Spinal cord (tissue), 3 donors: ENCODE measurements around a stretch of chr16.

- PRO-cap: no peak
- RAMPAGE, long total RNA: no peak
Observed at GRCh38 chr16:3541997-3542745, 35.0 kb downstream of the NLRC3 start.

DNA sequence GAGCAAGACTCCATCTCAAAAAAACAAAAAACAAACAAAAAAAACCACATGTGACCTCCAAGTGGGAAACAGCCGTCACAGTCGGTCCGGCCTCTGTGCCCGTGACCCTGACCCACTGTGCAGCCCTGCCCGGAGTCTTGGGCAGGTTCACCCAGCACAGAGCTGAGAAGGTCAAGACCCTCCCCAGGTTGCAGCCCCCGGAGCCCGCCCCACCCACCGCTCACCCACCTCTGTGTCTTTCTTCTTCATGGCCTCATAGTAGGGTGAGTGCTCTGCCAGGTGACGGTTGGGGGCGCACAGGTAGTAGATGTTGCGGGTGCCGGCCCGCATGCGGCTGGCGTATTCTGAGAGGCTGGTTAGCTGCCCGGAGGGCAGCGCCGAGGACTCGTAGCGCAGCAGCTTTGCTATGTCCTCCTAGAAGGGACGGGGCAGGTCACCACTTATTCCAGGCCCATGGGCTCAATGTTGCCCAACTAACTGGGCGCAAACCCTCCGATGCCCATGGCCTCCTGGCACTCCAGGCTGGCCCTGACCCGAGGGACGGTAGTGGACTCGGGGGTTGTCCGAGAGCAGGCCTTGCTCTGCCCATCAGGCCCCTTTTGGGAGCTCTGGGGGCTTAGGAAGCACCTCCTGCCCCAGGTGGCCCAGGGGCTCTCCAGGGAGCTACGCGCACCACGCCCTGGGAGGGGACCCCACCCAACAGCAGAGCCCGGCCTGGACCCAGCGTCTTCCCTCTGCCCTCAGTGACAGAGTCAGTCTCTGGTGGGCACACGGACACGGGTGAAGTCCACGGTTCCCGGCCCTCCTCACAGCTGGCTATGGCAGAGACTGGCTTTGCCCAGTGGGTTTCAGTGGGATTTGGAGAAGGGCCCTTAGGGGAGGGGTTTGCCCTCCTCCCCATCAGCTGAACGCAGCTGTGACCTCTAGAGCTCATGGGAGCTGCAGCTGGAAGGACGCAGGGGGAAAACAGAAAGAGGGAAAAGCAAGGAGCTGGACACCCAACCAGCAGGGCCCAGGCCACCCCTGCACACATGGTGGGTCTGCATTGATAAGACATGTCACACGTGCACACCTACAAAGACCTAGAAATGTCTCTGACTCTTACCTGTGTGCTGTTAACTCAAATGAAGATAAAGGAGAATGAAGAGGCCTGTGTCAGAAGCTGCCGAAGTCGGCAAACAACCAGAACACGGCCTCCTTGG, 10.0 kb downstream of the DNASE1 start:
- PRO-cap: no peak
- RAMPAGE, long total RNA: no peak

DNA sequence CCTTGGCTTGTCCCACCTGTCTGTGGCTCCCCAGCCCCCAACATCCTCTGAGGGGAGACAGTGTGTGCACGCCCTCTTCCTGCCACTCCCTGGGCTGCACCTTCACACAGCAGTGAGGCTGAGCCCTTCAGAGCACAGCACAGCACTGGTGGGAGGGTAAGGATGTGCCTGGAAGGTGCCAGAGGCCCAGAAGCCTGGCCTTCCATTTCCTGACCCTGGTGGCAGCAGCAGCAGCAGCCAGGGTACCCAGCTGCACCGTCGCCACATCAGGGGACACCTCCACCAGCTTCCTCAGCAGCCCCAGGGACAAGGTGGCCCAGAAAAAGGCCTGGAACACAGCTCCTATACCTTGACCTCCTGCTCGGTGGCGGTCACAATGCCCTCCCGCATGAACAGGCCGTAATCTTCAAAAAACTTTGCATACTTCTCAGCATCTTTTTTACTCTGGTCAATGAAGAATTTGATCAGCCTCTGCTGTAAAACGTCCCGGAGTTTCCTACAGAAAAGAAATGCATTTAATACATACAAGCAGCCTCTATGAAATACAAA, 11.2 kb downstream of the DNASE1 start:
- PRO-cap: no peak
- RAMPAGE, long total RNA: no peak

GRCh38 chr16:3727275-3727809, 10.0 kb upstream of the TRAP1 start:
- PRO-cap: no peak
- RAMPAGE, long total RNA: no peak

DNA sequence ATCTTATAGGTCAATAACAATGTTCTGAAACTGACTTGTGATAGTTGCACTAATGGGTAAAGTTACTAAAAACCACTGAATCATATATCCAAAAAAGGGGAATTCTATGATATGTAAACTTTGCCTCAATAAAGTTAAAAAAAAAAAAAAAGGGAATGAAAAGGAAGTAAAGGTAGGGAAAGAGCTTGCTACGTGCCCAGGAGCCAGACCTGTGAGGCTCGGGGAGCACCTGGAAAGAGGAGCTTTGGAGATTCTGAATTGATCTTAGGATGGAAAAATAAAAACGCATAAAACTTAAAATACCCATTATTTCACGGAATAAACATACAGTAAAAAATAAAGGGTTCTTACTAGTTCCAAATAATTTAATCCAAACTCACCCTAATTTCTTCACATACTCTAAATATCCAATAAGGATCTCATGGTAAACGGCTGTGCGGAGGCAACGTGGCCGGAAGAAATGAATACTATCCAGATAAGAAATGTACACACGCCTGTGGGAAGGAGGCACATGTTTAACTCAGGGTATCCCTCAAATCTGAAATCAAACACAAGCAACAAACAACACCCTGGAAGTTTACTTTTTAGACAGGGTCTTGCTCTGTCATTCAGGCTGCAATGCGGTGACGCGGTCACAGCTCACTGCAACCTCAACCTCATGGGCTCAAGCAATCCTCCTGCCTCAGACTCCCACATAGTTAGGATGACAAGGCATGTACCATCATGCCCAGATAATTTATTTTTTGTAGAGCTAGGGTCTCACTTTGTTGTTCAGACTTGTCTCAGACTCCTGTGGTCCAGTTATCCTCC, 21.1 kb upstream of the TRAP1 start:
- PRO-cap: no peak
- RAMPAGE, long total RNA: no peak

DNA sequence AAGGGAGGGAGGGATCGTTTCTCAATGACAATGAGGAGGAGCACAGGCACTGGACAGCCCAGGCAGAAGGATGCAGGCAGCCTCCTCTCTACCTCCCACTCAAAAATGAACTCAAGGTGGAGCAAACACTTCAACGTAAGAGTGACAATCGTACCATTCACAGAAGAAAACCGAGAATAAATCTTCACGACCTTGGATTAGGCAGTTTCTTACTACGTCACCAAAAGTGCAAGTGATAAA, 80.7 kb upstream of the TRAP1 start:
- PRO-cap: no peak
- RAMPAGE, long total RNA: no peak

DNA sequence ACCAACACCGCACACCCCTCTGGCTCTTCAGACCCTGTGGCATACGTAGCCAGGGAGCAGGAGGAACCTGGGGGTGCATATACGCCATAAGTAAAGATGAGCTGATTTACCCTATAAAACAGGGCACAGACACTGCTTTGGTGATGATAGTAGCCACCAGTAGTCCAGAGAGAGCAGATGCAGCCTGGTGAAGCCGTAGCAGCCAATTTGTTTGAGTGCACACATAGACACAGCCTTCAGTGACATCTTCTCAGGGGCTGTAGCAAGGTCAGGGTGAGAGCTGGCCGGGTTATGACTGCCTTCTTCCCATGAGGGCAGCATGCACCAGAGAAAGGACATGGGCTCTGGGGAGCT, 35.6 kb upstream of the CREBBP start:
- PRO-cap: no peak
- RAMPAGE, long total RNA: no peak

GRCh38 chr16:3922174-3922795, 41.8 kb upstream of the CREBBP start:
- PRO-cap: no peak
- RAMPAGE, long total RNA: no peak

DNA sequence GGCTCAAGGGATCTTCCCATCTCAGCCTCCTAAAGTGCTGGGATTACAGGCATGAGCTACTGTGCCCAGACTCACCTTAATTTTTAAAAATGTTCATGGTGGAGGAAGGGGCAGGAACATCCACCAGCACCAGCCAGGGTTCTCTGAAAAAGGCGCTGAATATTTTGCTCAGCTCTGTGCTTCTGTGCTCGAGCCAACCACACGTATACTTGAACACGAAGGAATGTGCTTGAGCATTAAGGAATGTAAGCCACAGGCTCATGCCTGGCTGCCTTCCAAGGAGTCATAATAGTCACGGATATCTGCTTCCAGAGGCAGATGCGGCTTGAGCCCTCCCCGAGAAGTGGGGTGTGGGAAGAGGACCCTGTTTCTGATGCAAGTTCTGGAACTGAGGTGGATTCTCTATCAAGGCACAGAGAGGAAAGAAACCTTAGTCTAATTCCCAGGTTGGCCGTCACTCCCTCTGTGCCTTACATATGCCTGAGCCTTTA, 65.6 kb upstream of the CREBBP start:
- PRO-cap: no peak
- RAMPAGE, long total RNA: no peak

GRCh38 chr16:3952731-3953105, 72.2 kb upstream of the CREBBP start:
- PRO-cap: no peak
- RAMPAGE, long total RNA: no peak

DNA sequence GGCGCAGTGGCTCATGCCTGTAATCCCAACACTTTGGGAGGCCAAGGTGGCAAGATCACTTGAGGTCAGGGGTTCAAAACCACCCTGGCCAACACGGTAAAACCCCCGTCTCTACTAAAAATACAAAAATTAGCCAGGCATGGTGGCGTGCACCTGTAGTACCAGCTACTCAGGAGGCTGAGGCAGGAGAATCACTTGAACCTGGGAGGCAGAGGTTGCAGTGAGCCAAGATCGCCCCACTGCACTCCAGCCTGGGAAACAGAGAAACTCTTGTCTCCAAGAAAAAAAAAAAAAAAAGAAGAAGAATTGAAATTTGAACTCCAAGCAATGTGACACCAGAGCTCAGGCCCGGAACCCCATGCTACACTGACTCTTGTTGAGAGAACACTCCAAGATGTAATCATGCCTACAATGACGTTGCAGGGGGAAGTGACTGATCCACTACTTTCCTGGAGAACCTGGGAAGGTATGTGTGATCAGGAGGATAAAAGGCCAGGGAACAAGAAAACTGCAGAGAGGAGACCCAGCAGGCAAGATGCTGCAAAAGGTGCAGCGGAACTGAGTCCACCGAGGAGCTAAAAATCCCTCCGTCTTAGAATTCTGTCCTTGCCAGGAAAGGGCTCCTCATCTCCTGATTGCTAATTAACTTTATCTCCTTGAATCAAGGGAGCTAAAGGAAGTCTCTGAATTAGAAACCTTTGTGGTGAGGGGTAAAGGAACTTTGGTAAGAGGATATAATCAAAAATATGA, 57.9 kb downstream of the ADCY9 start:
- PRO-cap: no peak
- RAMPAGE, long total RNA: no peak

GRCh38 chr16:4113897-4114984, 2.0 kb downstream of the ADCY9 start:
- PRO-cap: no peak
- RAMPAGE, long total RNA: no peak

DNA sequence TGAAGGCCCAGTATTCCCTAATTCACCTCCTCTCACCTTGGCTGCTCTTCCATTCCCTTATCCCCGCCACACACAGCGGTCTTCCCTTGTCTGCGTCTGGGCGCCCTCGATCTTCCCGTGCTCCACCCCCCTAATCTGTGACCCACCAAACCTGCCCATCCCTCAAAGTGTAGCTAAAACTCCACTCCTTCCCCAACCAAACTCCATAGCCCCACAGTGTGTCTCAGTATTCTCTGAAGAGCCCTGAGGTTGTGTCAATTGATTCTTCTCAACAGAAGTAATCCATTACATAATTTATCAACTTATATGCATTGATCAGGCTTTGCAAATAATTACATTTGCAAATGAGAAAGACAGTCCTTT, 57.1 kb downstream of the SRL start:
- PRO-cap: no peak
- RAMPAGE, long total RNA: no peak

DNA sequence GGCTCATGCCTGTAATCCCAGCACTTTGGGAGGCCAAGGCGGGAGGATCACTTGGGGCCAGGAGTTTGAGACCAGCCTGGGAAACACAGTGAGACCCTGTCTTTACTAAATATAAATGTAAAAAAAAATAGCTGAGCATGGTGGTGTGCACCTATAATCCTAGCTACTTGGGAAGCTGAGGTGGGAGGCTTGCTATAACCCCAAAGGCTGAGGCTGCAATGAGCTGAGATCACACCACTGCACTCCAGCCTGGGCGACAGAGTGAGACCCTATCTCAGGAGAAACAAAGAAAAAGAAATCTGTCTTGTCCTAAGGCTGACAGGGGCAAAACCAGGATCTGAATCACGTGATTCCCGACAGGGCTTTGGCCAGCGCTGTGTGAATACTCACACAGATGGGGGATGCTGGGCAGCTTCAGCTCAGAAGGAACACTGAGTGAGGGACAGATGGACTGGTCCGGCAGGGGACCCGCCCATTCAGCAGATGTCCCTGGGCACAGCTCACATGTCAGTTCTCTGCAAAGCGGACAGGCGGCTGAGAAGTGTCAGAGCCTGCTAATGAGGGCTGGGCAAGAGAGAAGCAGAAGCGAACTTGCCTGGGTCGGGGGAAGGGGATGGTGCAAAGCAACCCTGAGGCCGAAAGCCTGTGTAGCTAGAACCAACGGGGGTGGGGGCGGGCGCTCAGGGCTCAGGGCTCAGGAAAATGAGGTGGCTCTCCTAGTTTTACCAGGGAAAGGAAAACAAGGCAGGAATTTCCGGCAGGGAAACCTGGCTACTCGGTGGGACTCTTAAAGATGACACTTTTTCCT, 12.0 kb upstream of the GLIS2 start:
- PRO-cap: no peak
- RAMPAGE, long total RNA: no peak

DNA sequence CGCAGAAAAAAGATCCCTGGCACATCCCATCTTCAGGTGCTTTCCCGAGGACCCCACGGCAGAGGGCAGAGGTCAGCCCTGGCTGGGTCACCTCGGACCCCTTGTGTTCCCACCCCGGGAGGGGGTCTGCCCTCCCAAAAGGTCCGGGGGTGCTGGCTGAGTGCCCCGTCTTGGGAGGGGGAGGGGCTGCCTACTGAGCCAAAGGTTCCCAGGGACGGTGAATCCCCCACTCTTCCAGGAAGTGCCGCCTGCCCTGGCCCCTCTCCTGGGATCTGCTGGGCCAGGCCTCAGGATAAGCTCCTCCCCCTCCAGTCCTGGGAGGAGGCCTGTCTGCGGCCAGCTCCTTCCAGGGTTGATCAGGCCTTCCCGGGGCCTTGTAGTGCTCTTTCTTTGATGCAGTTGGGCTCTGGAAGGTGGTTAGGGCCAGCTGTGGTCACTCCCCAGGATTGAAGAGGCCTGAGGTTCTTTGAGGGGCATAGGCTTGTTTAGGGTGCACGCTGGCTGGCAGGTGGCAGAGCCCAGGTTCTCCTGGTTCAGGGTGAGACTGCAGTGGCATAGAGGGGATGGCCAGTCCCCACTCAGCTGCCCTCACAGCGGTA, 8.2 kb downstream of the GLIS2 start:
- PRO-cap: no peak
- RAMPAGE, long total RNA: no peak

DNA sequence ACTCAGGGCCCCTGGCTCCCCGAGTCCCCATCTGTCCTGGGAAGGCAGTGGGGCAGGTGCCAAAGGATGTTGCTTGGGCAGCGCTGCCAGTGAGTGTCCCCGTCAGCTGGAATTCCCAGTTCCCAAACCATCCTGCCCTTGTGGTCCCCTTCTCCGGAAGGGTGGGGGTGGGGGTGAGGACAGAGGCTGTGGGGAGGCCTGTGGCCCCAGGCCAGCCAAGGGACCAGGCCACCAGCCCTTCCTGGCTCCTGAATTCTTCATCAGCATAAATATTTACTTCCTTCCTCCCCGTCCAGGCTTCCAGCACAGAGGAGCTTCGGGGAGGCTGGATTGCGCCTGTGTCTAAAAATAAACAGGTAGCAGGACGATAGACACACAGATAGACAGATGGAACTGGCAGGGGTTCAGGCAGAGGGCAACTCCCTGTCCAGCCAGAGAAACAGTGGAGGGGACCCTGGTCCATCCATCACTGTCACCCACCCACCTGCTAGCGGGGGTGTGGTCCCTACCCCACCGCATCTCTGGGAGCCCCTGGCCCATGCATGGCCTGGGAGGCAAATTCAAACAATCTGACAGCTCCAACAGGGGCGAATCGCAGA, 13.0 kb downstream of the GLIS2 start:
- PRO-cap: no peak
- RAMPAGE, long total RNA: no peak

DNA sequence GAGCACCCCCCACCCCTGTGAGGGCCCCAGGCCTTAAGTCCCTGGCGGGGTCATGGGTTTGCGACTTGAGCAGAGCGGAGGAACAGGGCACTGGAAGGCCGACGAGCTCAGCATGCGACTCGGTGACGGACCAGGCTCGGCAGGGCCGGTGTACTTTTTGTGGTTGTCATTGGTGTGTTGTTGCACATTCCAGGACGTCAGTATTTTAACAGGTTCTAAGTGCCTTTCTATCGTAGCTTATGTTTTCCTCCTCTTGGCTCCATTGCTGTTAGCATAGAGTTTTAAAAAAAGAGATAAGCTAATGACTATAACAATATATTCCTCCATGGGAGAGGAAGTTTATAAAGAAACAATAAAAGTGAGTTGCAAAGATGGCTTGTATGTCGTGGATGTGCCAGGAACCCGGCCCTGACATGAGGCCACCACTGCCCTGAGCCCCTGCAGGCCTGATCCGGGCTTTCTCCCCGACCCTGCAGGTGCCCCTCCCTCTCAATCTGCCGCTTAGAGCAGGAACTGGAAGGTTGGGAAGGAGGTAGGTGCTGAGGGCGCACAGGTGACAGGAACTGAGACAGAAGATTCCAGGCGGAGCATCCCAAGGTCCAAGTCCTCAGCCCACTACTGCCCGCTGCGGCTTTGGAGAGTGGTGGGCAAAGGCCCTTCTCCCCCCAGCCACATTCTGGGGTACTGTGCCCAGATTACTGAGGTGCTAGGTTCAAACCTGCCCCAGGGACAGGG, 11.7 kb downstream of the PAM16 start:
- PRO-cap: no peak
- RAMPAGE, long total RNA: no peak

DNA sequence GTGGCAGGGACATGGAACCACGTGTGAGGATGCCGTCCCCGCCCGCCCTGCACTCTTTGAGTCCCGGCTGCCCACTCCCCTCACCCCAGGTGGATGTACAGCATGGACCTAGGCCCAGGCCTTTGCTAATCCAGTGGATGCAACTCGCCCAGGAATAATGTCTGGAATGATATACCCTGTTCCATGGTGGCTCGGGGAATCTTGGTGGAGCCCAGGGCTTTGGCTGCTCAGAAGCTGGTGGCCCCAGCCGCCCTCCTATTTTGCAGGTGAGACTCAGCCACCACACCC, 9.5 kb upstream of the VASN start:
- PRO-cap: no peak
- RAMPAGE, long total RNA: no peak

- PRO-cap: no peak
- RAMPAGE, long total RNA: no peak
Observed at GRCh38 chr16:4386405-4387312, 15.0 kb downstream of the VASN start.

- PRO-cap: no peak
- RAMPAGE, long total RNA: no peak
Observed at GRCh38 chr16:4500290-4500618, 24.1 kb downstream of the HMOX2 start.